Hematopoietic multipotent progenitor cell (in vitro differentiated cells): ENCODE results near the genes SNX8 and IQCE.

- CAGE, long polyA plus RNA = no peak
Observed at GRCh38 chr7:1648120-1648962, 21.7 kb upstream of the ELFN1 start.

DNA sequence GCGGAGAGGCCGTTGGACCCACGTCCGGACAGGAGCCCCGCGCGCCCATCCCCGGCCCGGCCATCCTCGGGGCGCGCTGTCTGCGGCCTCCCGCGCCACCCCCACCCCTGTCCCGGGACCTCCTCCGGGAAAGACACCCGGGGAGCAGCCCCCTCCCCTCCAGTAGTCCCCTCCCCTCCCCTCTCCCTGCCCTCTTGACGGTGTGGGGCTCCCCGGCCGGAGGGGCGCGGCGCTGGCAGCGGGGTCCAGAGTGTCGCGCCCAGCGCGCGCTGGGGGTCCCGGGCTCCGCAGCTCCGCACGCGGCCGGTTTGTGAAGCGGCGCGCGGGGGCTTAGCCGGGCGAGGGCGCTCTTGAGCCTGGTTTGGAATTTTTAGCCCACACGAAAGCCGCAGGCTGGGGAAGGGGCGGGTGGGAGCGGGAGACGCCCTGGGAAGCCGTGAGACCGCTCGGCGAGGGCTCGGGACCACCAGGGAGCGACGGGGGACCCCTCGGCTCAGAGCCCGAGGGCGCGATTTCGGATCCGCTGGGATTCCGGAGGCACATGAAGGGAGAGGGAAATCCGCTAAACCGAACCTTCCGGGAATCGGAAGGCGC is 5.5 kb upstream of the ELFN1 start:
- CAGE, long polyA plus RNA = no peak

DNA sequence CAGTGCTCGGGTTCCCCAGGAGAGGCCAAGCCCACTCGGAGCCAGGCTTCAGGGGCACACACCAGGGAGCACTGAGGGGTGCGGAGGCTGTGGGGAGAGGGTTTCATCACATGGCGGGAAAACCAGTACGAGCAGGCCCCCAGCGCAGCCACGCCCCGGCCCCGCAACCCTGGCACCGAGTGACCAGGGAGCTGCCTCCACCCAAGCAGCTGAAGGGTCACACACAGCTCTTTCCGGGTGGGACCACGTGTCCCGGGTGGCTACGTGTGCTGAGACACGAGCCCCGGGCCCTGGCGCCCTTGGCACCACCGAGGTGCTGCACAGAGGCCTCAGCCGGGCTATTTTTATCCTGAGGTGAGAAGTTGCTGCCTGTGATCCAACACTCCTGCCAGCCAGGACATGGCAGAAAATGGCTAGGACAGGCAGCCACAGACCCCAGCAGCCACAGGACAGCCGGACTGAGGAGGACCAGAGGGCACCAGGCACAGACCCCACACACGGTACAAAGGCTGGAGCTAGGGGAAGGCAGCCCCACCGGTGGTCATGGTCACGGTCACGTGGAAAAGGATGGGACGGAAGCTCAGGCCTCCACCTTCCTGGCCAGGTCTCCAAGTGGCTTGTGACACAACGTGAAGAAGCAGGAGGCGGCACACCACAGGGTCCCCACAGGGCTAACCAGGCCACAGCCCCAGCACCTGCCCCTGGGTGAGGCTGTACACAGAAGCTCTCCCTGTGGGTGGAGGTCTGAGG is 223.7 kb downstream of the MAD1L1 start:
- CAGE, long polyA plus RNA = no peak

- CAGE, long polyA plus RNA = no peak
Observed at GRCh38 chr7:2019342-2020495, 213.0 kb downstream of the MAD1L1 start.

DNA sequence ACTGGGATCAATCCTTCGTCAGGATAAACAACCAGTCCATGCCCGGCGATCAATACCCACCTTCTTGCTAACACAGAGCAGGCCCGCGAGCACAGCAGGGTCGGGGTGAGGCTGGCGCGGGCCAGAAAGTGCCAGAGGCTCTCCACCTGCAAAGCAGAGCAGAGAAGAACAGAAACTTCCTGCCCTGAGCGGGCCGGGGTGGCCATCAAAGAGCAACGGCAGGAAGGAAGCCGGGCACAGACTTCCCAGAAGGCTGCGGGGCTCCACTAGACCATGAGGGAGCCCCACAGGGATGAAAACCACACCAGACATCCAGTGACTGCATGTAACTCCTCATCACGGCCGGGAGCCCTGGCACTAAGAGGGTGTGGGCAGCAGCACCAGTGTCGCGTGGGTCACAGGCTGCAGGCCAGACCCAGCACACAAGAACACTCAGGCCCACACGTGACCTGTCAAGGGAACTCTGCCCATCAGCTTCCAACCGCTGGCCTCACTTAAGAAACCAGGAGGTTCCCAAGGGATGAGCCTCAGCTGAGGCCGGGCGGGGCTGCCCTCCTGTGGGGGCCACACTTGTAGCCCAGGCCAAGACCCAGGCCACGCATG is 166.2 kb downstream of the MAD1L1 start:
- CAGE, long polyA plus RNA = no peak

DNA sequence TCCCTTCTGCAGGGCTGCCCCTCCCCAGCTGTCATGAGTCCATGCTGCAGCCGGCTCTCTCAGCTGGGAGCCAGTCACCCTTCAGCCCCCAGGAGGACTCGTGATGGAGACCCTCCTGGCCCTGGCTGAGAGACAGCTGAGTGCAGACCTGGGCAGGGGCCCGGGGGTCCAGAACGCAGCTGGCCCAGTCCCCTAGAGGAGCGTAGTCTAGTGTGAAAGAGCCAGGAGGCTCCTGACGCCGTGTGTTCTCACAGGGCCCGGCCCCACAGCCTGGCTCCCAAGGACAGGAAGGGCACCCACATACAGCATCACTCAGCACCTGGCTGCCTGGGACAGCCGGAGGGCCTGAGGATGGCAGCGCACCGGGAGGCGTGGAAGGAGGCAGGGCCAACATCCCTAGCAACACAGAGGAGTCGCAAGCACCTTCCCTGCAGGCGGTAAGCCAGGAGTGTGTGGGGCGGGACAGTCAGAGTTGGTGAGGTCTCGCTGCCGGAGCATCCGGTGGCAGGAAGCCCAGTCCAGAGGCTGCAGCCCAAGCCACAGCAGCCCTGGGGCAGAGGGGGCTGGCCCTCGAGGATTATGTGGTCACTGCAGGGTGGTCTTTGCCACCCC is 125.9 kb downstream of the MAD1L1 start:
- CAGE, long polyA plus RNA = no peak

DNA sequence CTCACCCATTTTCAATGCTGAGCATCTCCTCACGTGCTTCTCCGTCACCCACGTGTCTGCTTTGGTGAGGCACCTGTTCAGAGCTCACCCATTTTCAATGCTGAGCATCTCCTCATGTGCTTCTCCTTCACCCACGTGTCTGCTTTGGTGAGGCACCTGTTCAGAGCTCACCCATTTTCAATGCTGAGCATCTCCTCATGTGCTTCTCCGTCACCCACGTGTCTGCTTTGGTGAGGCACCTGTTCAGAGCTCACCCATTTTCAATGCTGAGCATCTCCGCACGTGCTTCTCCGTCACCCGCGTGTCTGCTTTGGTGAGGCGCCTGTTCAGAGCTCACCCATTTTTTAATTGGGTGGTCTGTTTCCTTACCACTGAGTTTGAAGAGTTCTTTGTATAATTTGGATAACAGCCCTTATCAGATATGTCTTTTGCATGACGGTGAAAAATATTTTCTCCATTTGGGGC is 99.7 kb downstream of the MAD1L1 start:
- CAGE, long polyA plus RNA = no peak

DNA sequence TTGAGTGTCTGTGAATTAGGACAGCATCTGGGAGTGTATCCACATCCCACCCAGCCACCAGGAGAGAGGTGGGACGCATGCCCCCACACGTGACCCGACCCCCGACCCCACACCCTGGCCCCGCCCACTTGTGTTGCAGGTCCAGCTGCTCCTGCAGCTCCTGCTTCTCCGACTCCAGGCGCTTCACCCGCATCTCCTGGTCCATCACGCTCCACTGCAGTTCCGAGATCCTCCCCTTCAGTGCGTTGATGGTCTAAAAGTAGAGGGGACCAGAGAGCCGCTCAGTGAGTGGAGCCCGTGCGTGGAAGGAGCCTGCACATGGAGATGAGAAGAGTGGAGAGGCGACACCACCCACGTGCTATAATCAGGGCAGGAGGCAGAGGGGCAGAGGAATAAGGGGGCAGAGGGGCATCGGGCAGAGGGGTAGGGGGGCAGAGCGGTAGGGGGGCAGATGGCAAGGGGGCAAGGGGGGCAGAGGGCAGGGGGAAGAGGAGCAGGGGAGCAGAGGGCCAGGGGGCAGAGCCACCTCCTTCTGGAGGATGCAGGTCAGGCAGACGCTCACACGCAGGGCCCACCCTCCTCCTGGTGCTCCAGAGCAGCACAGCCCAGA is 13.4 kb downstream of the MAD1L1 start:
- CAGE, long polyA plus RNA = no peak

DNA sequence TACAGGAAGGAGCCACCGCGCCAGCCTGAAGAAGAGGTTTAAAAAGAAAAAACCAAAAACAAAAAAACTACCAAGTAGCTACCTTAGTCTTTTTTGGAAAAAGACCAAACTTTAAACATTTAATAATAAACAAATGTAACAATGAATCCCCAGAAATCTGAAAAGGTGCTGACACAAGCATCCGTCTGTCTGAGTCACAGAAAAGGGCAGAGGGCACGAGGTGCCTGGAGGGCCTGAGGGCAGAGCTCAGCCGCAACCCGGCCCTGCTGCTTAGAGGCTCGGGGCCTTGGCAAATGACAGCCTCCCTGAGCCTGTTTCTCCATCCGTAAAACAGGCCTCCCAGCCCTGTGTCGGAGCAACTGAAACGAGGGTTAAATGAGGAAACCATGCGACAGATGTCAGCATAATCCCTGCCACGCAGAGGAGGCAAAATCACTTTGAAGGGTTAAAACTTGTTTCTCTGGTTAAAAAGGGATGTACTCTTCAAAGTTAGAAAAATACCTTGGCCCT is 24.8 kb downstream of the NUDT1 start:
- CAGE, long polyA plus RNA = no peak

DNA sequence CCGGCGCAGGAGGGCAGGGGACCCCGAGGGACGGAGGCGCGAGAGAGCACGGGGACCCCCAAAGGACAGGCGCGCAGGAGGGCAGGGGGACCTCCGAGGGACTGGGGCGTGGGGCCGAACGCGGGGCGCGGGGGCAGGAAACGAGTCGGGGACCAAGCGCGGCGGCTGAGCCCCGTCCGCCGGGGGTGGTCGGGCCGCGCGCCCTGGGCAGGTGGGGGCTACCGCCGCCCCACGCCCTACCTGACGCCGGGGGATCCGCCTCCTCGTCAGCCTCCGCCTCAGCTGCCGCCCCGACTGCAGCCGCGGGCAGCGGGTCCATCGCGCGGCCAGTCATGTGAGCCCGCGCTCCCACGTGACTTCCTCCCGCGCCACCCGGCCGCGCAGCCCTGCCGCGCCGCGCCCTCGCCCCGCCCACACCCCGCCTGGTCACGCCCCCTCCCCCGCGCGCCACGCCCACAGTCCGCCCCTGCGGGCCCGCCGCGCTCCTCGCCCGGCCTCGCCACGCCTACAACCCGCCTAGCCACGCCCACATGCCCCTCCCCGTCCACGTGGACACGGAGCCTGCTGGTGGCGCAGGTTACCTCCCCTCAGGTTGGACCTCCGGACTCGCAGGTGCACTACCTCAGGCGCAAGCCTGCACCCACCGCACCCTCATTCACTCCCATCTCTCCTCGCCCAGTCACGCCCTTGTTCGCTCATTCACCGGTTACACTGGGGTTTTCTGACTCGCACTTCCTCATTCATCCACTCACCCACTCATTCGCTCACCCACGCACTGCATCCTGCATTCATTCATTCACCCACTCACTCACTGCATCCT is at the start of gene SNX8:
SNX8 (minus strand) TSS at position 354 of the 820 bp plus-strand sequence.
- CAGE, long polyA plus RNA = start-site peak on the minus strand centred at position 310 of the sequence, 41 bp wide, 284 reads

- CAGE, long polyA plus RNA = no peak
Observed at GRCh38 chr7:2409656-2410386, 6.4 kb downstream of the CHST12 start.

GRCh38 chr7:2477585-2478257 is 1.5 kb upstream of the GRIFIN start:
- CAGE, long polyA plus RNA = no peak

GRCh38 chr7:2525951-2527114 is 6.8 kb downstream of the LFNG start:
- CAGE, long polyA plus RNA = no peak

- CAGE, long polyA plus RNA = no peak
Observed at GRCh38 chr7:2530045-2531021, 10.8 kb downstream of the LFNG start.

GRCh38 chr7:2545726-2546638 is 9.3 kb downstream of the BRAT1 start:
- CAGE, long polyA plus RNA = no peak

DNA sequence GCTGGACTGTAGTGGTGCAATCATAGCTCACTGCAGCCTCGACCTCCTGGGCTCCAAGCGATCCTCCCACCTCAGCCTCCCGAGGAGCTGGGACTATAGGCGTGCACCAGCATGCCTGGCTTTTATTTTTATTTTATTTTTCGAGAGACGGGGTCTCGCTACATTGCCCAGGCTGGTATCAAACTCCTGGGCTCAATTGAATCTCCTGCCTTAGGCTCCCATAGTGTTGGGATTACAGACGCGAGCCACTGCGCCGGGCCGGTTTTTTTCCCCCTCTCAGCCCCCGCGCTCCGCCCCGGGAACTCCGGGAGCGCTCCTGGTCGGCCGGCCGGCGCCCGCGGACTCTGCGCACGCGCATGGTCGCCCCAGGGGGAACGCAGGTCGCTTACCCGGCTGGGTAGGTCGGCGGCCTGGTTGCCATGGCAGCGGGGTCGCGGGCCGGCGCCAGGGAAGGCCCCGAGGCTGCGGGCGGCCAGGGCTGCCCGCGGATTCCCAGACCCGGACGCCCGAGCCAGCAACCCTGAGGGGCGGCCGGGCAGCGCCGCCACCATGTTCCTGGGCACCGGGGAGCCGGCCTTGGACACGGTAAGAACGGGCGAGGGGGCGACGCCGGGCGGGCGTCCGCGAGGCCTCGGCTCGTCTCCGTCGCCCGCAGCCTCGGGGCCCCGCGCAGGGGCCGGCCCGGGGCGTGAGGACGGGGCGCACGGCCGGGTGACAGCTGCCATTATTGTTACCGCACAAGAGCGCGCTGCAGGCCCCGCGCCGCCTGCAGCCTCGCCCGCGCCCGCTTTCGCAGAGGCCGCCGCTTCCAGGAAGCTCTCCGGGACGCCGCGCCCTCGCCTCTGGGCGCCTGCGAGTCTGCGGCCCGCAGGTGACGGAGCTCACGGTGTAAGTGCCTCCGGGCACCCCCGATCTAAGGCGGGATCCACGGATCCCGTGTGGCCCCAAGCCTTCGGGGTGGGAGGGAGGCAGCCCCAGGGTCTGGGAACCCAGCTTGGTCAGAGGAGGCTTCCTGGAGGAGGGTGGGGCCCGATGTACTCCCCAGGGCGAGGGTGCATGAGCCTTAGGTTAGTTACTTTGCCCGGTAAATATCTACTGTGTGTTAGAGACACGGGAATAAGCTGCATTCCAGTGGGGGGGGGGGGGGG is at the start of gene IQCE:
IQCE (plus strand) TSS at position 347 of the 1,148 bp plus-strand sequence.
- CAGE, long polyA plus RNA = no peak

- CAGE, long polyA plus RNA = no peak
Observed at GRCh38 chr7:2585996-2586548, 27.3 kb downstream of the IQCE start.

DNA sequence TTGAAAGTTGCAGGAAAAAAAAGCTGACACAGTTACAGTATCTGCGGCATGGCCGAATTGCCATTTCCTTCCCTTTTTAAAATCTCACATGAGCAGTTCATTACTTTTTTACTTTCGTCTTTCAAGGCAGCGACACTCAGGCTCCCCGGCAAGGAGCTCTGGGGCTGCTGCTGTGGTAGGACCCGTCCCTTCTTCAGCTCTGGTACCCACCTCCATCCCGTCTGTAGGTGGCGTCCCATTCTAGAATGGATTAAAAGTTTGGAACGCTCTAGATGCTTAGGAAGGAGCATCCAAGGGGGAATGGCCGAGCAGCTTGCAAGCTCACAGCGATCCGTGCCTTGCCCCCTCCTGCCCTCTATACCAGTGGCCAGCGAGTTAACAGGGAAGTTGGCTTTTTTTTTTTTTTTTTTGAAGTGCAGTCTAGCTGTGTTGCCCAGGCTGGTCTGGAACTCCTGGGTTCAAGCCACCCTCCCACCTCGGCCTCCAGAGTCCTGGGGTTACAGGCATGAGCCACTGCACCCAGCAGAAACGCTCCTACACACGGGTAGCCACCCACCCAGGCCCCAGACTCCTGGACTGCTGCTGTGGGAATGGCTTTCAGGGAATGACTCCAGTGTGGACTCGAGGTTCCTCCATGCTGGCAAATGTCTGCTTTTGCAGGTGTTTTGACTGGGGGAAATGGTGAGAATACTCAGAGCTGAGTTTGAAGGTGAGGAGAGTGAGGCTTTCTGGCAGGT is 22.7 kb upstream of the TTYH3 start:
- CAGE, long polyA plus RNA = no peak

DNA sequence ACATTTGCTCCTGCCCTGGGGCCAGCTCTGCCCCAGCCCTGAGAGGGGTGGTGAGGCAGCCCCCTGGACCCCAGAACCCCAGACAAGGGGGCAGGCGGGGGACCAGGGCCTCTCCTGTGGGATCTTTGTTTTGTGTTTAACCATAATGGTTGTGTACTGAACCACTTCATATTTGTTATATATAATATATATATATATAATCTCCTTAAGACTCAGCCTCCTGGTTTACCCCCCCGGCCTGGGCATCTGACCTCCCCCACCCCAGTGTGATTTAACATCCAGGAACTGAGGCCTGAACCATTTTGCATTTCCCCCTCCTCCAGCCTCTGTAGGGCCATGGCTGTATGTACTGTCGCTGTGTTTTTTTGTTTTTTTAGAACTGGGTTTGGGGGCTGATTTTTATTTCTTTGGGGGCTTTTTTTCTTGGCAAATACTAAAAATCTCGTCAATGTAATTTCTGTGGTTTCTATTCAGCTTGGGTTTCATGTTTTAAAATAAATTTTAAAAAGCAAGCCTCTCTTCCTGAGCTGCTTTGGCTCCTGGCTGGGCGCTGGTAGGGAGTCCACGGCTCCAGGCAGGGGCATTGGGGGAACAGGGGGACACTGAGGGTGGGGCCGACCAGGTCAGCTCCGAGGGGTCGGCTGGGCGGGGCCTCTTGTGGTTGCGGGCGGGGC is 23.6 kb upstream of the AMZ1 start:
- CAGE, long polyA plus RNA = no peak

DNA sequence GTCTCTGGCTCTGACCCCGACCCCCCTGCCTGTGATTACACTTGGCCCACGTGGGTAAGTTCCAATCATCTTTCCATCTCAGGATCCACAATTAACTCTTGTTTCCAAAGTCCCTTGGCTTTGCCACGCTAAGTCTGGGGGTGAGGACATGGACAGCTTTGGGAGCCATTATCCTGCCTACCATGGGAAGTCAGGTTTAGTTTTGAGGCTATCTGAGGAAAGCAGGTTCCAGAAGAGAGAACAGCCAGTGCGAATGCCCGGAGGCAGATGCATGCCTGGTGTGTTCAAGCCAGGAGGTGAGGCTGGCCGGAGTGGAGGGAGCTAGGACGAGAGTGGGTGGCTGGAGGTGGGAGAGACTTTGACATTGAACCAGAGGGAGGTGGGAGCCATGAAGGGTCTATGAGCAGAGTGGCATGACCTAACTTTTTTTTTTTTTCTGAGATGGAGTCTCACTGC is 20.8 kb upstream of the AMZ1 start:
- CAGE, long polyA plus RNA = no peak